Suprapubic skin (tissue), 4 donors: ENCODE data around the gene C12orf76.

DNA sequence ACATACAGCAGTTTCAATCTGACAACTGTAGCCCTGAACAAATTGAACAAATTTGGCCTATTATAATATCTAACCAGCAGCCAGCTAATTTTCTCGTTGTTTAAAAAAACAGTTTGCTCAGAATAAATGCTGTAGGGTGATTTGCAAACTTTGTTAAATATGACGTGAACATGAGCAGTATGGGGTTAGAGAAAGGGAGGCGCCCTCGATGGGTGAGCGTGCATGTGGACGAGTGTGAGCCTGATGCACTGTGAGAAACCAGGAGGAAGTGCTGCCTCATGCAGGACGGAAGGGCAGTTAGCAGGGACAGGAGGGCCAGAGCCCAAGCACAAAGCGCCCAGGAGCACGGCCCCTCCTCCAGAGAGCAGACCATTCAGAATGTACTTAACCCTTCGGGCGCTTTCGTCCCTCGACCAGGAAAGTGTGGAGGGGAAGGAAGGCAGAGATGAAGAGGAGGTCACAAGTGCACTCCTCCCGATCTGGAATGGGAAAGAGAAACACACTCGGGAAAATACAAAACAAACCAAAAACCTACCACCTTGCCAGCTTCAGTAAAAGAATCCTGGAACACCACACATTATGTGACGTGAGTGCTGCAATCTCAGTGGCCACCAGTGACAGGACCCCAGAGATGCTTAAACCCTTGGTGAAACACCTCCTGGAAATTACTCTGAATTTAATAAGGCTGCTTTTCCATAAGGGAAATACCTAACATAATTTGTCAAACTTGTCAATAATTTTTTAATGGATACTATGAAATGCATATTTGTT, 45.0 kb downstream of the TCHP start:
- PRO-cap: no peak
- RAMPAGE, long total RNA, 4 experiments: no peak in any of the 4 experiments

DNA sequence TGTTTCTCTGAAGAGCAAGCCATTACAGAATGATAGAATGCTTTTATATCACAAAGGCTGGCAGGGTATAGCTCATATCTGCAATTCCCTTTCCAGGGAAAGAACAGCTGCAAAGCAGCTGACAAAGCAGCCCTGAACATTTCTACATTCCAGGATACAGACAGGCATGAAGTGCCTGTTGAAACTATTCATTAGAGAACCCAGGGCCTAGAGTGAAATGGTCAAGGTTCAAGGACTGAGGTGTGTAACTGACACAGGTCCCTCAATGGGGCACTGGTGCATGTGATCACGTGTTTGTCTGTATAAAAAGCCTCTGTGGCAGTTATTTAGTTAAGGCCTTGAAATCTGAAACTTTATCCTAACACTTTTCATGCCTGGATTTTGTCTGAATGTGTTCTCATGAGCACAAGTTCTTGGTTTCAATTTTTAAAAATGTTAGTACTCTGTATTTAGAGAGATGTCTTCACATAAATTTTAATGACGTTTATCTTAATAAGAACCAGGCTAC, 47.1 kb downstream of the GIT2 start:
- PRO-cap: no peak
- RAMPAGE, long total RNA, 4 experiments: no peak in any of the 4 experiments

- PRO-cap: no peak
- RAMPAGE, long total RNA, 4 experiments: no peak in any of the 4 experiments
These were observed 23.9 kb downstream of the C12orf76 start for GRCh38 chr12:110024368-110024822.

GRCh38 chr12:110048276-110048887, at the start of gene C12orf76:
C12orf76 (minus strand) TSS chr12:110048522.
- PRO-cap: bidirectional peak, plus-strand start at chr12:110048711, minus-strand start at chr12:110048522
- RAMPAGE, long total RNA, 4 experiments: start-site peak on the minus strand in 4 of 4 experiments, at chr12:110048507-110048559 at its widest, 34 to 210 reads per replicate

DNA sequence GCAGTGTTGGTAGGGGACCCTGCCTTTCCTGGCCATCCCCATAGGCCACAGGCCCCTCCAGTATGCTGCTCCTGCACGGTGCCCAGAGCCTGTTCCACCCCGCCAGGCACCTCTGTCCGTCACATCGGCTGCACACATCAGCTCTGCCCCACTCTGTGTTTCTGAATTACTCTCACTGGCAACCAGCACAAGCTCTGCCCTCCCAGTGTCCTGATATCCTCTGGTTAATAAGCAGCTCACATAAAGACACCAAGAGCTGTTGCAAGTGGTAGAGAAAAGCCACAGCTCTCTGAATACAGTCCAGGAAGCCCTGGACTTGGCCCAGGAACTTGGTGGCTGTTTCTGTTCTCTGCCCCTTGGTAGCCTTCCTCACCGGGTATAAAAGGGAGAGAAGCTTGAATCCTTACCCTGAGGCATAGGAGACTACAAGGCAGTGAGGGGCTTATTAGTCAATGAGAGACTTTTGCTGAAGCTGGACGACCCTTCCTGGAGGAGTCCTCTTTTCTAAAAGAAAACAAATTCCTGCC, 31.2 kb upstream of the ATP2A2 start:
- PRO-cap: no peak
- RAMPAGE, long total RNA, 4 experiments: no peak in any of the 4 experiments

DNA sequence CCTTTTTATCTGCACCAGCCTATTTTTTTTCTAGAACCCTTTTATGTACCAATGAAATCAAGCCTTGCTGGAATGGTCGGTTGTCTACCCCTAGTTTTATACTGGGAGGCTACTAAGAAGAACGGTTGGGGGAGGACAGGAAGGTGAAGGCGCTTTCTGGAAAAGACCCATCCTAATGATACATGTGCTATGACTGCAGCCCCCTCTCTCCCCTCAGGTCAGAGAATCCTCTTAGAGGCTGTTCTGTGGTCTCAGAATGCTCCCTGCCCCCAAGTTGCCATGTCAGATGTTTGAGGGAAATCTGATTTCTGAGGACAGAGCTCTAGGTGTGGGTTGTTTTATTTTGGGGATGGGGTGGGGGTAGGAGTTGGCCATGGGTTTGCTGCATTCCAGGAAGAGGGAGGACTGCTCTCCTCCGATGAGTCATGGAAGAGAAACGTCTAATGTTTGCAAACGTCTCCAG, 11.7 kb upstream of the ATP2A2 start:
- PRO-cap: no peak
- RAMPAGE, long total RNA, 4 experiments: no peak in any of the 4 experiments

GRCh38 chr12:110288979-110289601, 8.0 kb downstream of the ATP2A2 start:
- PRO-cap: no peak
- RAMPAGE, long total RNA, 4 experiments: no peak in any of the 4 experiments

DNA sequence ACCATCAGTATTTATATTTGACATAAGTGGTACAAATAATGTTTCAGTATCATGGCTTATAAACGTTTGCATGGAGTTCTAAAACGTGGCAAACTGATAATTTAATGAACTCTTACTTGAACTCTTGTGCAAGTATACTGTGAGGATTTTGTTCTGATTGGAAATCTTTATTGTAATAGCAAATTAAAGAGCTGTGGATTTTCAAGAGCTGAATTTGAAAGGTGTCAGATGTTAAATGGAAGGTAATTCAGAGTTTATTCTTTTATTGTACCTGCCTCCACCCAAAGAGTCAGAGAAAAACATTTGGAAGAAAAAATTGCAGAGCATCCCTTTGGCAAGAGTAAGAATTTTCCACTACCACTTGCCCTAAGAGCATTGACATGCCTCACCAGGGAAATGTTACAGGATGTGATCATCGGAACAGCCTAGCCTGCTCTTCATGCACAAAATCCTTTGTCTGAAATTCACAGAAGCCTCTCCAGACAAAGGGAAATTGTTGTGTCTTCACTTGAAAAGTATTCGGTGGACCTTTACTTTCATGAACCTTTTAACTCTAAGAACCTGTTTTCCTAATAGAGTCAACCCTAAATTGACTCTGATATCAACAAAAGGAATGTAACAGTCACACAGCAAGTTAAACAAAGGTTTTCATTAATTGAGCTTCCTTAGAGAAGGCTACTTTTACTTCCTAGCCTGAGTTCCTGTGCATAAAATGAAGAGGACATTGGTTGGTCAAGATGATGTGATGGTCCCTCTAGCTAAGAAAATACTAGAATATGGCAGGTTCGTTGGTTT, 36.8 kb downstream of the ATP2A2 start:
- PRO-cap: no peak
- RAMPAGE, long total RNA, 4 experiments: no peak in any of the 4 experiments

DNA sequence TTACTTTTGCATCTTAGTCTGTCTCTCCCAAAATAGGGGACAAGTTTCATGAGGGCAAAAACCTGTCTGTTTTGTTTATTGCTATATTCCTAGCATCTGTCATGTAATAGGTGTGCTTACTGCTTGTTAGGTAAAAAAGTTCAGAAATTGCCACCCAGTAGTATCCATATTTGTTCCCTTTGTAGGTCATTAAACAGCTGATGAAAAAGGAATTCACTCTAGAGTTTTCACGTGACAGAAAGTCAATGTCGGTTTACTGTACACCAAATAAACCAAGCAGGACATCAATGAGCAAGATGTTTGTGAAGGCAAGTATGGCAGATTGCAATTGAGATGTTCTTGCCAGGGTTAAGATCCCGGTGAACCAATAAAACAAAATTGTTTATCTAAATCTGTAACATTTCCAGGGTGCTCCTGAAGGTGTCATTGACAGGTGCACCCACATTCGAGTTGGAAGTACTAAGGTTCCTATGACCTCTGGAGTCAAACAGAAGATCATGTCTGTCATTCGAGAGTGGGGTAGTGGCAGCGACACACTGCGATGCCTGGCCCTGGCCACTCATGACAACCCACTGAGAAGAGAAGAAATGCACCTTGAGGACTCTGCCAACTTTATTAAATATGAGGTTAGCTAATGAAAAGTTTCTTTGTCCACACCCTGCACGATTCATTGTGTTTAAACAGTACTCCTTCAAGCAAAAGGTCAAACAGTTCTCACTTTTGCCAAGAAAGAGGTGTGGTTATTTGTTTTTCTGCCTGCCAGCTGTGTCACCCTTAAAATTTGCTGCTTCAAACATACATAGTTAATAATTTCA, 58.3 kb downstream of the ATP2A2 start:
- PRO-cap: no peak
- RAMPAGE, long total RNA, 4 experiments: no peak in any of the 4 experiments

- PRO-cap: no peak
- RAMPAGE, long total RNA, 4 experiments: no peak in any of the 4 experiments
These were observed 40.3 kb downstream of the PPTC7 start for GRCh38 chr12:110542762-110543358.

- PRO-cap: no peak
- RAMPAGE, long total RNA, 4 experiments: no peak in any of the 4 experiments
These were observed 36.5 kb downstream of the PPTC7 start for GRCh38 chr12:110546594-110547008.

DNA sequence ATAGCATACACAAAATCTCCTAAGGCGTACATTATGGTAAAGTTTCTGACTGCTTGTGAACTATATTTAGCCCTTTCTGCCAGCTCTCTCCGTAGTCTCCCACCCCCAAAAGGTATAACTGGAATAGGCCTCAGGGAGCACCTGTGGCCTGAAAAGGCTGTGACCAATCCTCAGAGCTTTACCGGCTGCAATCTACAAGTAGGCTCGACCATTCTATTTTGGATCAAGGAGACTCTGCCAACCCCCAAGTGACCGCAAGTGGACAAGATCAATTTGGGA, 1.2 kb downstream of the PPTC7 start:
- PRO-cap: no peak
- RAMPAGE, long total RNA, 4 experiments: no peak in any of the 4 experiments

DNA sequence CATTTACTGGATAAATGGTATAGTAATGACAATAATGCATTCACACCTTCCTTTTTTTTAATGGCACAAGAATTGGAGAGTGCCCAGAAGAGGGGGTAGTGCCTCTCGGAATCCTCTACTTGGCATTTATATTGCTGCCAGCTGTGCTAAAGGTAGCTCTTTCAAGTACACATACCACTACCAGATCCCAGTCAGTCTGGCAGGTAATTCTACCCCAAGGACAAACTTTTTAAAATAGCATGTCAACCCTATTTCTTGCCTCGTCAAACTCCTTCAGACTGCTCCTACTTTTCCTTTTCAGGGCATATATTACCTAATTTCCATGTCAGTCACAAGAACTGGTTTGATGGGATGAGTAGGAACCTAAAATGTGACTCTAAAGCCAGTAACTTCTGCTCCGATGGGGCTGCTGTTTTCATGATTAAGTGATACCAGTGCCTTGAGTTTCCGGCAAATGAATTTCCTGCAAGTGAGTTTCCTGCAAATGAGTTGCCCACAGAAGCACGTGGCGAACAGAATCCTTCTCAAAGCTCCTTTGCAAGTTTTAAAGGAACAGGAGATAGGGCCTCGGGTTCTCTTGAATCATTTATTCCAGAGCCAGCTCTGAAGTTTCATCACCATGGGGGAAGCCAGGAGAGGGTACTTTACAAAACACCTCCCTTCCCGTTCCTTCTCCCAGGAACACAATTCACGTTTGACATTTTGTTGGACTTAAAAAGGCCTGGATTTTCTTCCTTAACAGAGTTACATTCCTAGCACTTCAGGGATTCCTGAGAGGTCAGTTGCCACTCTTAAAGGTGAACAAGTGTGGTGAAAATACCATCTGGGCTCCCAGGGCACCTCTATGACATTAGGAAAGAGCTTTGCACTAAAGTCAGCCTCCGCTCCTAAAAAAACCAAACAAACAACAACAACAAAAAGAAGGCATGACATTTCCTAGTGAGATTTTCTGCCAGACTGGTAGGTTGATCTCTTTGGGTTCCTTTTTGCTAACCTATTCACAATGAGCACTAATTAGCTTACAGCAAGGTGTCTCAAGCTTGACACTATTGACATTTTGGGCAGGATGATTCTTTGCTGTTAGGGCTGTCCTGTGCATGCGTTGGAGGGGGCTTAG, 2.2 kb upstream of the PPTC7 start:
- PRO-cap: no peak
- RAMPAGE, long total RNA, 4 experiments: no peak in any of the 4 experiments

DNA sequence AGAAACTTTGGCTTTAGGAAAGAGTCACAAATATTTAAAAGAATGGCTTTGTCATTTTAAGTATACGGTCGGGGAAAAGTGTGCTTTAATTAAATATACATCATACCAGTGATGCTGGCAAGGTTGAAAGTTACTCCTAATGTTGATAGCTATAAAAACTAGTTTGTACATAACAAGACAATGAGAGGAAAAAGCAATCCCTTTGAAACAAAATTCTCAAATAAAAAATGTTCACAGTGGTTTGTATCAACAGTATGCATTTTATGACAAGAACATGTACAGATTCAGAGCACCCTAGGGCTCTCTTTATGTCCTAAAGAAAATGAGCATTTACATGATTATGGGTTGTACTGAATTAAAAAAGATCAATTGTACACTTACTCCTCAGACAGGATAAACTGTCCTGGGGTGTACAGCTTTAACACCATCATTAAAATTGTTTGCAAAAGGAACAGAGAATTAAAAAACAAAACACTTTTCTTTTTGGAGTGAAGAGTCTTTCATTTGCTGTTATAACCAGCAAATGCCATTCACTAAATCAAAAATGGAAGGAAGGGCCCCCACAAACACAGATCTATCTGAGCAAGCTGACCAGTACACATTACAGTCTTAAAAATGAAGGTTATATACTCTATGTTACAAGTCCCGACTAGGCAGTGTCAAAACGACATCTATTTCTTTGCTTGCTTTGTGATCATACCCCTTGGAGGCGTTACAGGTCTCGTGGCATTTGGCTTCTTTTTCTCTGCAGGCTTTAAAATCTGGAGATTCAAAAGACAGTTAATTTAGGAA, 22.1 kb downstream of the PPP1CC start:
- PRO-cap: no peak
- RAMPAGE, long total RNA, 4 experiments: no peak in any of the 4 experiments

- PRO-cap: no peak
- RAMPAGE, long total RNA, 4 experiments: no peak in any of the 4 experiments
These were observed 4.2 kb downstream of the PPP1CC start for GRCh38 chr12:110738506-110738911.

GRCh38 chr12:111074502-111074962, 40.6 kb downstream of the CUX2 start:
- PRO-cap: no peak
- RAMPAGE, long total RNA, 4 experiments: no peak in any of the 4 experiments

GRCh38 chr12:111396945-111397666, 8.6 kb upstream of the SH2B3 start:
- PRO-cap: no peak
- RAMPAGE, long total RNA, 4 experiments: no peak in any of the 4 experiments

GRCh38 chr12:111424682-111425274, 19.1 kb downstream of the SH2B3 start:
- PRO-cap: no peak
- RAMPAGE, long total RNA, 4 experiments: no peak in any of the 4 experiments

- PRO-cap: no peak
- RAMPAGE, long total RNA, 4 experiments: no peak in any of the 4 experiments
These were observed 42.5 kb downstream of the SH2B3 start for GRCh38 chr12:111447997-111448837.

- PRO-cap: no peak
- RAMPAGE, long total RNA, 4 experiments: no peak in any of the 4 experiments
These were observed 46.0 kb downstream of the SH2B3 start for GRCh38 chr12:111451515-111452409.